Ishikawa (cell line): ENCODE measurements around the gene WDR33.

- RRBS, result 37% methylated on average over 2 of the region's 8 CpGs
Observed at GRCh38 chr2:126655045-126655550, 860 bp upstream of the GYPC start.

DNA sequence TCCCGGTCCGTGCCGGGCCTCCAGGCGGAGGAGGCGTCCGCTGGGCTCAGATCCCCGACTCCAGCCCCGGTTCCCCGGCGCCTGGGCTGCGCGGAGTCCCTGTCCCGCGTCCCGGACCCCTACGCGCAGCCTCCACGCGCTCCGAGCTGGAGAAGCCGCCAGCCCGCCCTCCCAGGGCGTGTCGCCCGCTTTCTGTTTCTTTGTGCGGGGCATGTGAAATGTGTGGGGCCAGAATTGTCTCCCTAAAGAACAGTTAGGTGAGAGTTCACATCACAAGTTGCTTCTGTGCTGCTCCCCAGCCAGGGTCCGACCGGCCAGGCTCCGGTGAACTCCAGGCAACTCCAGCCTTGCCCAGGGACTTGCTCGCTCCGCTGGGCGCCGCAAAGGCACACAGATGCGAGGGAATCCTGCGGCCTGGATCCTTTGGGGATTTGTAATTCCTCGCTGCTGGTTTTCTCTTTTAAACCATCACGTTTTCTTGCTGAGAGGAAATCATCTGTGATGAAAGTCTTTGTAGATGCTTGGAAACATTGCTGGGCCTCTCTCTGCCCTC lies 526 bp downstream of the GYPC start:
- RRBS, result 94% methylated on average over 13 of the region's 37 CpGs

DNA sequence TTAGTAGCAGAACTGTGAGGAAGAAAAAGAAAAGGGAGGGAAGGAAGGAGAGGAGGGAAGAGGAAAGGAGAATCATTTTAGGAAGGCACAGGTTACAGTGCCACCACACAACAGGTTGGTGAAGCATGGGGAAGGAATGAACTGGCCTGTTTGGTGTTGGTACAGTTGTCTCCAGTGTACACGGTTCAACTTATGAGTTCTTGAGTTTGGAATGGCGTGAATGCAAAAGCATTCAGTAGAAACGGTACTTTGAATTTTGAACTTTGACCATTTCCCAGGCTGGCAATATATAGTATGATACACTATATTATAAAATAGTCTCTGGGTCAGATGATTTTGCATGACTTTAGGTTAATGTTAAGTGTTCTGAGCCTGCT lies 39.4 kb downstream of the GYPC start:
- RRBS, result no CpG with 5 or more reads among the region's 3 CpGs

DNA sequence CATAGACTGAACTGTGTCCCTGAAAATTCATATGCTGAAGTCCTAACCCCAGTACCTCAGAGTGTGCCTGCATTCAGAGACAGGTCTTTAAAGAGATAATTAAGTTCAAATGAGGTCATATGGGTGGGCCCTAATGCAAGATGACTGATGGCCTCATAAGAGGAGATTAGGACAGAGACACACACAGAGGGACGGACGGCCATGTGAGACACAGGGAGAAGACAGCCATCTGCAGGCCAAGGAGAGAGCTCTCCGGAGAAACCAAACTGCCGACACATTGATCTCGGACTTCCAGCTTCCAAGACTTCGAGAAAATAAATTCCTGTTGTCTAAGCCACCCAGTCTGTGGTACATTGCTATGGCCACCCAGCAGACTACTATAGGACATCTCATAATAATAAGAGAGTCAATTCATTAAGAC lies 103.5 kb downstream of the BIN1 start:
- RRBS, result no CpG with 5 or more reads among the region's 6 CpGs

- RRBS, result no CpG with 5 or more reads among the region's 8 CpGs
Observed at GRCh38 chr2:127050410-127050643, 56.6 kb downstream of the BIN1 start.

GRCh38 chr2:127083604-127084590 lies 23.1 kb downstream of the BIN1 start:
- RRBS, result no CpG with 5 or more reads among the region's 27 CpGs

- RRBS, result no CpG with 5 or more reads among the region's 16 CpGs
Observed at GRCh38 chr2:127094300-127094946, 12.5 kb downstream of the BIN1 start.

DNA sequence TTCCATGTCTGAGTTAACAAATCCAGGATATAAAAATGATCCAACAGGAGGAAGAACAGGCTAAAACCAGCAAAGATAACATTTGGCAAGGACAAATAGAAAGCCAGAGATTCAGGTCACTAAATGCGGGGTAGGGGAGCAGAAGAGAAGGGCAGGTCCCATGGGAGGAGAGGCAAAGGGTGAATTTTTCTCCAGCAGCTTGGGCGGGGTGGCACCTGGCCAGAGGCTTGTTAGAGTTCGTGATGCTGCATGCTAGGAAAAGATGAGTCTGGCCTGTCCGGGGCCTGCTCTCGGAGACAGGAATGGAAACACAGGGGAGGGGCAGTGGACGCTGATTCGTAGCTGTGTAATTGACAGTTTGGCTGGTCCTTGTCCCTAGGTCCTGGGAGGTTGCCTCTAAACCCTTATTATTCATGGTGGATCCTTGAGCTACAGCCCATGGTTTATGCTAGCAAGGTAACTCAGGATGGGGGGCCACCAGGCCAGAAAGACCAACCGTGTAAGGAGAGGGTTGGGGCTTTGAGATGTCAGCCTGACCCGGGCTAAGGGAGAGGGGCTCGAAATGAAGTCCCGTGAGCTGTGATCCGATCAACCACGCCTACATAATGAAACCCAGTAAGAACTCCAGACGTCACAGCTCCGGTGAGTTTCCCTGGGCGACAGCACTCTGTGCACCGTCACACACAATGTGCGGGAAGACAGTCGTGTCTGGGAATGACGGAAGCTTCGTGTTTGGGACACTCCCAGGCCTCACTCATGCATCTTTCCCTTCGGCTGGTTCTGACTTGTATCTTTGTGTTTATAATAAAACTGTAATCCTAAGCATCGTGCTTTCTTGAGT lies 44.5 kb downstream of the CYP27C1 start:
- RRBS, result 87% methylated on average over 5 of the region's 23 CpGs

- RRBS, result 38% methylated on average over 4 of the region's 32 CpGs
Observed at GRCh38 chr2:127176191-127177296, 43.6 kb downstream of the CYP27C1 start.

DNA sequence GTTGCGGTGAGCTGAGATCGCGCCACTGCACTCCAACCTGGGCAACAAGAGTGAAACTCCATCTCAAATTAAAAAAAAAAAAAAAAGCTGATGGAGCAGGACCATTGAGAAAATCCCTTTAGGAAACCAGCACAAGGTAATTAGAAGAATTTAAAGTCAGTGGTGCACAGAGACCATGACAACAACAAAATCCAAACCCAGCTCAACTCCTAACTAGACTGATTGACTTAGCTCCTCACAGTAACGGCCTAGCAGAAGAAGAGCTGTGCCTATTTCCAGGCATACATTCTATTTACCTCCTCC lies 25.8 kb upstream of the ERCC3 start:
- RRBS, result no CpG with 5 or more reads among the region's 4 CpGs

GRCh38 chr2:127359637-127360117 lies 28.1 kb downstream of the MAP3K2 start:
- RRBS, result no CpG with 5 or more reads among the region's 5 CpGs

DNA sequence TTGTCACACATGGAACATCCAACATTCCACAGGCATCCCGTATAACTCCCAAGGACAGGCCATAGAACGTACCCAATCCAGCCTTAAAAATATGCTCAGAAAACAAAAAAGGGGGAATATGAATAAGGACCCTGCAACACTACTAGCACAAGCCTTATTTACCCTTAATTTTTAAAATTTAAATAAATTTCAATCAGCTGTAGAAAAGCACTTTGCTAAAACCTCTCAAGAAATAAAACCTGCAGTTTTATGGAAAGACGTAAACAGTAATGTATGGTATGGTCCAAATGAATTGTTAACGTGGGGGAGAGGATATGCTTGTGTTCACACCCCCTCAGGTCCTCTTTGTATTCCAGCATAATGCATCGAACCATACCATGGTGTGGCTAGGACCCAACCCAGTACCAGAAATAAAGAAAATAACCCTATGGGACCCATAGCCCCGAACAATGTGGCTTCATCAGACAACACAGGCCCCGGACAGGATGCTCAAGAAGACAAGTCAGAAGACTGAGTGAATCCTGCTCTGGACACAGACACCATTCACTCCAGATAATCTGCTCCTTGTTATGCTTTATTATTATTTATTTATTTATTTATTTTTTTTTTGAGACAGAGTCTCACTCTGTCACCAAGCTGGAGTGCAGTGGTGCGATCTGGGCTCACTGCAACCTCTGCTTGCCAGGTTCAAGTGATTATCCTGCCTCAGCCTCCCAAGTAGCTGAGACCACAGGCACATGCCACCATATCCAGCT lies 12.8 kb downstream of the MAP3K2 start:
- RRBS, result no CpG with 5 or more reads among the region's 8 CpGs

- RRBS, result no CpG with 5 or more reads among the region's 4 CpGs
Observed at GRCh38 chr2:127455535-127456165, 37.4 kb downstream of the PROC start.

DNA sequence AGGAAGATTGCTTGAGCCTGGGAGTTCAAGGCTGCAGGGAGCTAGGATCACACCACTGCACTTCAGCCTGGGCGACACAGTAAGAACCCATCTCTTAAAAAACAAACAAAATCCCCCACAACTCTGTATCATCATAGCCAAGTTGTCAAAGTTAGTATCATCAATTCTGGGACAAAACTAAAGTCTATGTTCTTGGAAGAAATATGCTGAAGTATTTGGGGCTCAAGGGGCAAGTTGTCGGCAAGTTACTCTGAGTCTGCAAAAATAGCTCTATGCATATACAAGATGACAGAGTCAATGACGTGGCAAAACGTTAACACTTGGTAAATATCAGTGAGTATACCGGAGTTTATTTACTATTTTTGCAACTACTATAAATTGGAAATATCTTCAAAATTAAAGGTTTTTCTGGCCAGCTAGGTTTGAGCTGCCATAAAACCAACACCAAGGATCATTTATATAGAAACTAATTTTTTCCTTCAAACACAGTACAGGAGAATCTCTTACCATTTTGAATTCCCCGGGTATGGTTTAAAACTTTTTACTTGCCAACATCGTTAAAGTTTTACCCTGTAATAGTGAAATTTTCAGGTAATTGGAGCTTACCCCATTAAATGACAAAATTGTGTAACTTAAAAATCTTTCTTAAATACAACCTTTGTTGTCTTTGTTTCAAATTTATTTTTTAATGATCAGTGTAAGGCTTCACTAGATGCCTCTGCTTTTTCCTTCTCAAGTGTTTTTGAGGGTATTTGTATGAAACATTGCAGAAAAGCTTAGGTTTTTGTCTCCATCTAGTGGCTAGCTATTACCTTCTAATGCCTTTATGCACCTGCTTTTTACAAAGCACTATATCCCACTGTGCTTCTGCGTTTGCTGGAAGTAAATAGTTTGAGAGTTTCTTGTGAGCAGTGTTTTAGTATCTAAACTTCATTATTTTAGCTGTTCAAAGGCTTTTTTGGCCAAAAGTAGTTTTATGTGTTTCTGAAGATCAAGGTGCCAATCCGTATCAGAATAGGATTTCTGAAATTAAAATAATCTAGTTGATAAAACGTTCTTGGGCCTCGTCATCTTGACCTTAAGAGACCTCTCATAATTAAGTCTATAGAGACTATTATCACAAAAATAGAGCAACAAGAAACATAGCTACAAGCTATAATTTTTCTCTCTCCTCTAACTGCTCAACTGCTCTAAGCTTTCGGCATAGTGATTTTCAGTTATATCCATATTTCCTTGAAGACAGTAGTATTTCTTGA lies 47.2 kb downstream of the IWS1 start:
- RRBS, result 73% methylated on average over 1 of the region's 12 CpGs

GRCh38 chr2:127536044-127536705 lies 692 bp downstream of the MYO7B start:
- RRBS, result no CpG with 5 or more reads among the region's 13 CpGs

DNA sequence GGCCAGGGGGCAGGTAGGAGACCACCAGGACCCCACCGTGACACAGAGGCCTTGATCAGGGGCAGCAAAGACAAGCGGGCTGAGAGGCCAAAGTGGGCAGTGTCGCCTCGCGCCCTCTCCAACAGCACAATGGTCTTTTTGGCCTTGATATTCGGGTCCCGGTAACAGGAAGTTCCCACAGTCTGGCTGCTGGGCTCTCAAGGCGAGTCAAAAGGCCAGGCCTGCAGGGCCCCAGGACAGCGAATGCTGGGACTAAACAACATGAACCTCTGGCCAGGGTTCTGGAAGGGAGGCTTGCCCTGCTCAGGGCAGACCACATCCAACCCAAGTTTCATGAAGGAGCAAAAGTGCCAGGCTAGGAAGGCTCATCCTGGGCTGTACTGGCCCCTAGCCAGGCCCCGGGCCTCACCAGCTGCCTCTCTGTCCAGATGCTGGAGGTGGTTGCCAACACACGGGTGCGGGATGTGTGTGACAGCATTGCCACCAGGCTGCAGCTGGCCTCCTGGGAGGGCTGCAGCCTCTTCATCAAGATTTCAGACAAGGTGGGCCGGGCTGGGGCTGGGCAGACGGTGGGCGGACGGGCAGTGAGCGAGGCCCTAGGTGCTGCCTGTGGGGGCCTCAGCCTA lies 12.1 kb upstream of the GPR17 start:
- RRBS, result no CpG with 5 or more reads among the region's 17 CpGs

GRCh38 chr2:127638261-127639207 lies 7.4 kb upstream of the GPR17 start:
- RRBS, result no CpG with 5 or more reads among the region's 26 CpGs

DNA sequence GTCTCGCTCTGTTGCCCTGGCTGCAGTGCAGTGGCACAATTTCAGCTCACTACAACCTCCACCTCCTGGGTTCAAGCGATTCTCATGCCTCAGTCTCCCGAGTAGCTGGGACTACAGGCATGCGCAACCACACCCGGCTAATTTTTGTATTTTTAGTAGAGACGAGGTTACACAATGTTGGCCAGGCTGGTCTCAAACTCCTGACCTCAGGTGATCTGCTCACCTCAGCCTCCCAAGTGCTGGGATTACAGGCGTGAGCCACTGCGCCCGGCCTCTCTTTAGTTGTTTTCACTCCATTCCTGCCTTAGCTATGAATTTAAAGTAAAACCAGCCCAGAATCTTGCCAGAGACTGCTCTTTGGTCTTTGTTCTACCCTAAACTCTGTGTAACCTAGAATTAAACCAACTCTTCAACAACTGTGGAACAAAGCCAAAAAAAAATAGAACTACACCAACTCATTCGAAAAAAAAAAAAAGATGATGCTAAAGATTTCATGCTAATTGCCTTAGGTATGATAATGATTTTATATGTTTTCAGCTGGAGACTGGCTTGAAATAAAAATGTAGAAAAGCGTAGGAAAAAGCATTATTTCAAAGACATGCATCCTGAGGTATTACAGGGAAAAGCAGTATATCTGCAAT lies 4.6 kb downstream of the WDR33 start:
- RRBS, result no CpG with 5 or more reads among the region's 11 CpGs

DNA sequence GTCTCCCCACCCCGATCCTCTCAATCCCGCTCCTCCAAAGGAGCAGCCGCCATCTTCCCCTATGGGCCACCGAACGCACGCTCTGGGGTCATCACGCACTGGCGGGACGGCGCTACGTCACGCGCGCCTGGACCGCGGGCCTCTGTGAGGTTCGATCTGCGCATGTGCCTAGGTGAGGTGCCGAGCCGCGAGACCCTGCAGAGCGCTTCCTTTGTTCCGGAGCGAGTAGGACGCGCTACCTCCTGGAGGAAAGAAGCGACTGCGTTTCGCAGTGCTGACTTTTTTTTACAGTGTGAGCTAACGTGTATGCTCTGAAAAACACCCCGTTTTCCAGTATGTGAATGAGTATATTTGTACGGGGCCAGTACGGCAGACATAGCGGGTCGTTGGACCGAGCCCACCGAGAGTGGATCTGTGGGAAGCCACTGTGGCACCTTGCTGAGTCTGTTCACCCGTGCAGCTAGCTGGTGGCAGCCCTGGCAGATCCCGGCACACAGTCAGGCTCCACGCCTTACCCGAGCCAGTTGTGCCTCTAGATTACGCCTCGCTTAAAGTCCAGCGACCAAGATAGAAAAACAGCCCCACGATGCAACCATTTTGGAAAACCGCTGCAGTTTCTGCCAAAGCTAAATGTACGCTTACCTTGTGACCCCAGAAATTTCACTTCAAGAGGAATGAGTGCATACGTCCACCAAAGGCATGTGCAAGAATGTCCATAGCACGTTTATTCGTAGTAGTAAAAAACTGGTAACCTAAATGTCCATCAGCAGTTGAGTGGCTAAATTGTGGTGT lies at the start of gene WDR33:
WDR33 (minus strand) TSS at position 84 of the 792 bp plus-strand sequence.
- RRBS, result no CpG with 5 or more reads among the region's 50 CpGs

GRCh38 chr2:128133004-128133395 lies 42.0 kb downstream of the UGGT1 start:
- RRBS, result no CpG with 5 or more reads among the region's 3 CpGs